ENCODE measurements around a stretch of chr3.

DNA sequence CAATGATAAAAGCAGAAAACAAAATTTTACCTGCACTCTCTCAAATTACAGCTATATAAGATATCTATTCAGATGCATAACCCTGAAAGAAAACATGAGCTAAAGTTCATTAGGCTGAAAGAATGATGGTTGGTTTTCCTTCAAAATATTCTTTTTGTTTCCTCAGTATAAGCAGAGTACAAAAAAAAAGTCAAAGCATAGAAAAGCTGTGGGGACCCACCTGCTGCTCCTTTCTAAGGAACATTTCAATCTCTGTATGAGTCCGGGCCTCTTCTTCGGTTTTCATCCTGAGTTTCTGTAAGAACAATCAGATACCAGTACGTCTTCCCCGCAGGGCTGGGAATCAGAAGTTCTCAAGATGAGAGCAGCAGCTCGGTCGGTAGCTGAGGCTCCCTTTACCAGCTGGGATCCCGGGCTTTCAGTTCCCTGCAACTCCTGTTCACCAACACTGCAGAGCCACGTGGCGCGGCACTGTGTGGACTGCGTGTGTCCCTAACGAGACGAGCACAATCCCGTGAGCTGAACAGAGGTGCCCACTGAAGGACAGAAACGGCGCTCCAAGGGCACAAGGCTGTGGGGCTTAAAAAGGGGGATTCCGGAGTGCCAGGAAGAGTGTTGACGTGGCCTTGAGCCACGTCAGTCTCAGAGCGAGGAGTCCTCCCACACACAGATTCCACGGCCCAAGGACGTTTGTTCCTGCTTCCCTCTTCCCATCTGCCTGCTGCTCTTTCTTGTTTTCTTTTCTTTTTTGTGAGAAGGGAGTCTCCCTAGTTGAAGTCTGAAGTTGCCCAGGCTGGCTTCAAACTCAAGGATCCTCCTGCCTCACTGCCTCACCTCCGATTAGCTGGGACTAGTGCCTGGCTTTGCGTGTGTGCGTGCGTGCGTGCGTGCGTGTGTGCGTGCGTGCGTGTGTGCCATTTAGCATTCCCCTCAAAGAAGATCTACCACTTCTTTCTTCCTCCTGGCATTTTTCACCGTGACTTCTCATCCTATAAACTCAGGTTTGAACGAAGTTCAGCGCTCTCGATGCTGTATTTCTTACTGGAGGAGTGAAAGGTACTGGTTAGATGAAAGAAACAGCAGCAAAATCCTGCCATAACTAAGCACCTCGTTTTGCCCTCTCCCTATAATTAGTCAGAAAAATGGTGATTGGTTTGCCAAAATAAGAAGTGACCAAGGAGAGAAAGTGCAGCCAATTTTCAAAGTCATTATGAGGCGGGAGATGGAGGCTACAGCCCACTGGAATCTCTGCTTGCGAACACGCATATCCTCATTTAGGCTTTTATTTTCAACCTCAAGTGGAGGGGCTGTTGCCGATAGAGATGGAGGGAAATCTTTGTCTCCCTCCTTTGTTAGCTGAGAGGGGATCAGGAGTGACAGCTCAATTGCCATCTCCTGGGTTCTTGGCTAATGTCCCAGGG is 37.0 kb upstream of the RPL35A start:
- RRBS: no CpG with 5 or more reads among the region's 41 CpGs

DNA sequence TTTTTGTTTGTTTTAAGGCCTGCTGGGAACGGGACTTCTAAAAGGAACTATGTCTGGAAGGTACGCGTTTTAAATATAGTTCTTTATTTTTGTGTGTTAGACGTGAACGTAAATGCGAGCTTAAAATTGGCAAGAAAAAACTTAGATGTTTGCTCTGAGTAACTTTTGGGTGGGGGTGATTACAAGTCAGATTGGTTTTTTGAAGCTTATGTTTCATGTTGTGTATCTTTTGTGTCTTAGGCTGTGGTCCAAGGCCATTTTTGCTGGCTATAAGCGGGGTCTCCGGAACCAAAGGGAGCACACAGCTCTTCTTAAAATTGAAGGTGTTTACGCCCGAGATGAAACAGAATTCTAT is 906 bp downstream of the RPL35A start:
- RRBS: no CpG with 5 or more reads among the region's 10 CpGs

All from CMK (cell line).